Metastatic Lung Carcinoma in the Adrenal Gland (tissue), 1 donor: Measurements from ENCODE around the genes RSPH9 and VEGFA.

GRCh38 chr6:43522556-43523979 lies 6.2 kb downstream of the POLR1C start:
- PRO-cap: no peak

DNA sequence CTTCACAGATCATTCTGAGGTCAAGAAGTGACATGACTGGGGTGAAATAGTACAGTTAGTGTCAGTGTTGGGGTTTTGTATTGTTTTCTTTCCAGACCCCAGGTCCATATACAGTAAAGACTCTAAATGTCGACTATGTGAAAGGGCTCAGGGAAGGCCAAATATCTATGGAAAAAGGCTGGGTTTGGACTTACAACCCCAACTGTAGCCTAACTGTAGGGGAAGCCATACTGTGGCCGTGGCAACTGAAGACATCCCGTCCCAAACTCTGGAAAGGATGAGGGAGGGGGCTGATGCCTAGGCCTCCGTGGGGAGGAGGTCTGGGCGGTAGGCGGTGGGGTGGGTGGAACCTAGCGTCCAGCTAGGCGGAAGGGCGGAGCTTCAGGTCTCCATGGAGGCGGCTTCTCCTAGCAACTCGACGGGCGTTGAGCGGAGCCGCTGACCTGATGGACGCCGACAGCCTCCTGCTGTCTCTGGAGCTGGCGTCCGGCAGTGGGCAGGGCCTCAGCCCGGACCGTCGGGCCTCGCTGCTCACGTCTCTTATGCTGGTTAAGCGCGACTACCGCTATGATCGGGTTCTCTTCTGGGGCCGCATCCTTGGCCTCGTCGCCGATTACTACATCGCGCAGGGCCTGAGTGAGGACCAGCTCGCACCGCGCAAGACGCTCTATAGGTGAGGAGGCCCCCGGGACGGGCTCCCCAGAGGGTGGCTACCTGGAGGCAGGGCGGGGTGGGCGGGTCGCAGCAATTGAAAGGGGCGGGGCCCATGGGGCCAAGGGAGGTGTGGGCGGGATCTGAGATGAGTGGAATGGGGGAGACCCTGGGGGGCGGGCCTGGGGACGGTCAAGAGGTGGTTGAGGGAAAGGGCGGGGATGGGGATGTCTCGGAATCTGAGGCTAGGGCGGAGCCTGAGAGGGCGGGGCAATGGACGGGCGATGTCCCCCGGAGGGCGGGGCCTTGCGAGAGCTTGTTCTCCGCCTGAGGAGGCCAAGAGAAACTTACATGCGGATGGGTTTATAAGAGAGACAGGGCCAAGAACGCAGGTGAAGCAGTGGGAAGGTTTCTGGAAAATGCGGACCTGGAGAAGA lies at the start of gene RSPH9:
Gene RSPH9, plus strand, starts transcription at position 384 of the 1,088 bp plus-strand sequence.
- PRO-cap: unidirectional peak, plus-strand start at position 1,019 of the sequence

- PRO-cap: no peak
Observed at GRCh38 chr6:43683158-43683457, 4.5 kb downstream of the MRPS18A start.

DNA sequence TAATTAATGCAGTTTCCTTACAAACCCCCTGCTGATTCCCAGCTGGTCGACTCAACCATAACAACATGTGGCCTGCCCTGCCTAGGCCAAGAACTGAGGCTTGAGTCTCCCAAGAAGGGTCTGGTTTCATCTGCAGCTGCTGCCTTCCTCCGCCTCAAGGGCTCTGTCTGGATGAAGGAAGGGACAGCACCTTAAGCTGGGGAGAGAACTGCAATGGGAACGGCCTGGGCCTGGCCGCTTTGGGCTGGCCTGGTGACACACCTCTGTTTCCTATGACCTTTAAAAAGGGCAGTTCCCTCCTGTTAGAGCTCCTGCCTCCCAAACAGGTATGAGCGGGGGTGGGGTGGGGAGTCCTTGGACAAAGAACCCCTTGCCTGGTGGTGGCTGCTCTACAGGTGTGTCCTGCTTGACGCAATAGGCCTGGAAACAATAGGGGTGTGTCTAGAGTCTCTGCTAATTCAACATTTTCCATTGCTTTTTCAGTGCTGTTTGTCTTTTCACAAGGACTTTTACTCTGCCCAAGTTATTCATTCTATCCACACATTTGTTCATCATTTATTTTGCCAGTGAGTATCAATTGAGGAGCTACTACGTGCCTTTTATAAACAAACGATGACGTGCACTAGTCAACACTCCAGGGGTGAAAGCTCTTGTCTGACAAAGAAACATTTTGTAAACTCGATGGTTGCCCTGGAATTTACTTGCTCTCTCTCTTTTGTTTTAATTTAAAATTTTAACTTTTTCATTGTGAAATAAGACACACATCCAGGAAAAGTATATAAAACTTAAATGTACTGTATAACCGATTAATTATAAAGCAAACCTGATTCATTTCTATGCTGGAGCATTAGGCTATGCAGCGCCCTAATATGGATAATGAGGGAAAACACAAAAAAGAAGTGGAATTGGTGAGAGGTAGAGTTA lies 8.2 kb upstream of the MRPS18A start:
- PRO-cap: bidirectional peak, plus-strand start at position 329 of the sequence, minus-strand start at position 165 of the sequence

GRCh38 chr6:43717550-43718294 lies 30.1 kb upstream of the MRPS18A start:
- PRO-cap: no peak

GRCh38 chr6:43718361-43719166 lies 31.0 kb upstream of the MRPS18A start:
- PRO-cap: no peak

GRCh38 chr6:43741722-43742293 lies 28.2 kb upstream of the VEGFA start:
- PRO-cap: unidirectional peak, plus-strand start at chr6:43742169

- PRO-cap: no peak
Observed at GRCh38 chr6:43742983-43743610, 26.9 kb upstream of the VEGFA start.

DNA sequence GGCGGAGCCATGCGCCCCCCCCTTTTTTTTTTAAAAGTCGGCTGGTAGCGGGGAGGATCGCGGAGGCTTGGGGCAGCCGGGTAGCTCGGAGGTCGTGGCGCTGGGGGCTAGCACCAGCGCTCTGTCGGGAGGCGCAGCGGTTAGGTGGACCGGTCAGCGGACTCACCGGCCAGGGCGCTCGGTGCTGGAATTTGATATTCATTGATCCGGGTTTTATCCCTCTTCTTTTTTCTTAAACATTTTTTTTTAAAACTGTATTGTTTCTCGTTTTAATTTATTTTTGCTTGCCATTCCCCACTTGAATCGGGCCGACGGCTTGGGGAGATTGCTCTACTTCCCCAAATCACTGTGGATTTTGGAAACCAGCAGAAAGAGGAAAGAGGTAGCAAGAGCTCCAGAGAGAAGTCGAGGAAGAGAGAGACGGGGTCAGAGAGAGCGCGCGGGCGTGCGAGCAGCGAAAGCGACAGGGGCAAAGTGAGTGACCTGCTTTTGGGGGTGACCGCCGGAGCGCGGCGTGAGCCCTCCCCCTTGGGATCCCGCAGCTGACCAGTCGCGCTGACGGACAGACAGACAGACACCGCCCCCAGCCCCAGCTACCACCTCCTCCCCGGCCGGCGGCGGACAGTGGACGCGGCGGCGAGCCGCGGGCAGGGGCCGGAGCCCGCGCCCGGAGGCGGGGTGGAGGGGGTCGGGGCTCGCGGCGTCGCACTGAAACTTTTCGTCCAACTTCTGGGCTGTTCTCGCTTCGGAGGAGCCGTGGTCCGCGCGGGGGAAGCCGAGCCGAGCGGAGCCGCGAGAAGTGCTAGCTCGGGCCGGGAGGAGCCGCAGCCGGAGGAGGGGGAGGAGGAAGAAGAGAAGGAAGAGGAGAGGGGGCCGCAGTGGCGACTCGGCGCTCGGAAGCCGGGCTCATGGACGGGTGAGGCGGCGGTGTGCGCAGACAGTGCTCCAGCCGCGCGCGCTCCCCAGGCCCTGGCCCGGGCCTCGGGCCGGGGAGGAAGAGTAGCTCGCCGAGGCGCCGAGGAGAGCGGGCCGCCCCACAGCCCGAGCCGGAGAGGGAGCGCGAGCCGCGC lies at the start of gene VEGFA:
Gene VEGFA, plus strand, starts transcription at position 60 of the 1,070 bp plus-strand sequence.
- PRO-cap: bidirectional peak, plus-strand start at position 60 of the sequence, minus-strand start outside the sequence; unidirectional peak, plus-strand start at position 308 of the sequence; unidirectional peak, plus-strand start at position 408 of the sequence; bidirectional peak, plus-strand start at position 624 of the sequence, minus-strand start at position 461 of the sequence

- PRO-cap: bidirectional peak, plus-strand start at chr6:43771574, minus-strand start at chr6:43771461
Observed at GRCh38 chr6:43771406-43771524, 1.3 kb downstream of the VEGFA start.

DNA sequence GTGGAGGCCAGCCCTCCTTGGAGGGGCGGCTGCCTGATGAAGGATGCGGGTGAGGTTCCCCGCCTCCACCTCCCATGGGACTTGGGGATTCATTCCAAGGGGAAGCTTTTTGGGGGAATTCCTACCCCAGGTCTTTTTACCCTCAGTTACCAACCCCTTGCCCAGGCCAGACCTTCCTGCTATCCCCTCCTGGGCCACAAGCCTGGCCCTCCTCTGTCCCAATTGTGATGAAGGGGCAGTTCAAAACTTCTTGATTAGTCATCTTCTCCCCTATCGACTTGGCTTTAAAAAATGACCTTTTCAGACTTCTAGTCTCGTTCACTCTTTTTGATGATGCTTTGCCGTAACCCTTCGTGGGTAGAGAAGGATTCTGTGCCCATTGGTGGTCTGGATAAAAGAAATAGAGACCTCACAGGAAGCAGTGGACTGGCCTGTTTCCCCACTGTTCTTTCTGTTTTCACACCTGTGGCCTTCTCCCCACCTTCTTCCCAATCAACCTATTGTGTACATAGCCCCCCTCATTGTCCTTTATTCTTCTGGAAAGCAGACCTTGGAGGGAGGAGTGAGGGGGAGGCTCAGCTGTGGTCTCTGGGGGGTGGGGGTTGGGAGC lies 5.5 kb downstream of the VEGFA start:
- PRO-cap: no peak

GRCh38 chr6:43838519-43839010 lies 68.6 kb downstream of the VEGFA start:
- PRO-cap: no peak

GRCh38 chr6:43954317-43955163 lies 172.7 kb downstream of the MRPL14 start:
- PRO-cap: no peak

- PRO-cap: no peak
Observed at GRCh38 chr6:44004834-44005811, 122.1 kb downstream of the MRPL14 start.

DNA sequence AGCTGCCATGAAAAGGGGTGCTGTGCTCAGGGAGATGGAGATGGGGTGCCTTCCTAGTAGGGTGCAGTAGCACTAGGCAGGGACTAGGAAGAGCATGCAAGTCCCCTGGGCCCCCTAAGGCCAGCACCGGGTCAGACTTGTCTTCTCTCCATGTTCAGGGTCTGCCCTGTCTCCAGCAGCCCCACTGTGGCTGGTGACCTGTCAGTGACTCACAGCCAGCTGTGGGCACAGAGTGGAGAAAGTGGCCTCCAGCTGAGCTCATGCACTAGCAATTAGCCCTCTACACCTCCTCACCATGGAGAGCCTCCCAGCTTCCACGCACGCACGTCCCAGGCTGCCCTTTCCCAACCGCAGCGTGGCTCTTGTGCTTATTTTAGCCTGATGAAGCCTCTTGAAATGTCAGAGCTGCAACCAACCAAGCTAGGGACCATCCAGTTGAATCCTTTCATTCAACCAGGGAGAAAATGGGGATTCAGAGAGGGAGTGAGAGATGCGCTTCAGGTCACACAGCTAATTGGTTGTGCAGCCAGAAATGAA lies 116.5 kb downstream of the MRPL14 start:
- PRO-cap: no peak

DNA sequence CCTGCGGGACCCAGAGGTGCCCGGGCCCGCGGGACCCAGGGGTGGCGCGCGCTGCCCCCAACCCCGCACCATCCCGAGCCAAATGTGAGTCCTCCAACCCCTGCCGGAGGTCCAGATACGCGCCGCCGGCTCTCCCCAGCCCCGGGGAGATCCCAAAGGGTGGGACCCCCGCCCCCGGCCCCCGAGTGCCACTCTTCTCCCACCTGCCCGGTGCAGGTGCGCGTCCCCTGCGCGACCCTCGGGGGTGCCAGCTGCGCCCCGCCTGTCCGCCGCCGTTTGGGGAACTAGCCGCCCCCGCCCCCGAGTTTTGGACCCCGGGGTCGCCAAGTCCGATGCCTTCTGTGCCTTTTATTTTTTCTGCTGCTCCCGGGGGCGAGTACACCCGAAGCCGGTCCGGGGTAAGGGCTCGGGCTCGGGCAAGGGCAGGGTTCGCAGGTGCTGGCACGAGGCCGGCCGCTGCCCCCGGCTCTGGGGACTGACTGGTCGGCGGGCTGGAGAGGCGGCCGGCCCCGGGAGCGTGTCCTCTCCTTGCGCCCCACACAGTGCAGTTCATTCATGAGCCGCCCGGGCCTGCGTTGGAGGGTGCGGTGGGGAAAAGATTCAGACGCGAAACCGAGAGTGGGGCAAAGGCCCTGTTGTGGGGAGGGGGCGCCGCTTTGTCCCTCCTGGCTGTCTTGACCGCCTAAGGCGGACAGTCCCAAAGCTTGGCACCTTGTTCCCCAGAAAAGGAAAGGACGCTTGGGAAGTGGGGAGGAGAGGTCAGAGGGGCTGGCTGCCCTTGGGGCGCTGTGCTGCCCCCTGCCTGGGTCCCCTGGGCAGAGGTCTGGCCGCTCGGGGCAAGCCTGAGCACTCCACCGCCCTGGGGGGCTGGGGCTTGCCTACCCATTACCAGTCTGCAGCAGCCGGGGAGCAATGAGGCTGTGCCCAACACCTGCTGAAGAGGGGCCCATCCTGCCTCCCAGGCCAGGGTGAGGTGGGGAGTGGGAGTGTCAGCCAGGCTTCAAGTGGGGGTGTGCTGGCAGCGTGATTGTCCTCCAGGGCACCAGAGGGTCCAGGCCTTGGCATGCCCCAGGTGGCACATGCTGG lies 772 bp downstream of the TMEM63B start:
- PRO-cap: unidirectional peak, minus-strand start at position 544 of the sequence

- PRO-cap: unidirectional peak, plus-strand start at chr6:44218762
Observed at GRCh38 chr6:44217926-44218921, 1.5 kb downstream of the MYMX start.

DNA sequence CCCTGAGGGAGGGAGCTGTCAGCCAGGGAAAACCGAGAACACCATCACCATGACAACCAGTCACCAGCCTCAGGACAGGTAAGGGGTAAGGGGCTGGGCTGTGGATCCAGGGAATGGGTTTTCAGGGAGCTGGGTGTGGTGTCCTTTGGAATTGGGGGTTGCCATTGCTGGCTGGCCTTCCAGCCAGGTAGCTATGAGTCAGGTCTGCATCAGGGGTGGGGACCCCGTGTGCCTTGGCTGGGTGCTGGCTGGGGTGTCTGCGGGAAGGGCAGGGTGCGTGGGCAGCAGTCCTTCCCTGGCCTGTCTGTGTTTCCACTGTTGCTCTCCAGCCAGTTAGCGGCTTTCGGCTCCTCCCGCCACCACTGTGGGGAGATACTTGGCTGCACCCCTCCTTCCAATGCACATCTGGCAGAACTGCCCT lies 3.9 kb downstream of the SLC29A1 start:
- PRO-cap: no peak

GRCh38 chr6:44249928-44251023 lies 3.4 kb downstream of the HSP90AB1 start:
- PRO-cap: no peak

DNA sequence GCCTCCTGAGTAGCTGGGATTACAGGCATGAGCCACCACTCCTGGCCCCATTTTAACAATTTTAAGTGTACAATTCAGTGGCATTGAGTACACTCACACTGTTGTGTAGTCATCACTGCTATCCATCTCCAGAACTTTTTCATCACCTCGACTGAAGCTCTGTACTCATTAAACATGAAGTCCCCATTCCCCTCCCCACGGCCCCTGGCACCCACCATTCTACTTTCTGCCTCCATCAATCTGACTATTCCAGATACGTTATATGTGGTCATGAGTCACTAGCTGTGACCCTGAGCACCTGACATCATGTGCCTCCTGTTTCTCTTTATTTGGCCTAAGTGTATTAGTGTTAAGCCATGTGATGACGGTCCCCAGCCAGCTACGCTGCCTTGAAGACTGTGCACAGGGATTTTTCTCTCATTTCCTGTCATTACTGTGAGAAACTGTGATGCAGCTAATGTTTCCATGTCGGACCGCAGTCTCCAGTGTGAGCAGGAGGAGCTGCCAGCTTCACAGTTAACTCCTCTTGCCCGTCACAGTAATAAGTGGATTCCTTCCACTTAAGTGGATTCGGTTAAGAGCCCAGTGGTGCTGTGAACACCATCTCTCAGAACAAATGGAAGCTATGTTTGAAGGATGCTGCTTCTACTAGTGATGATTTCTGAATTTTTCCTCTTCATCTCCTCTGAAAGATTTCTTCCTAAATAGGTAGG lies 9.9 kb upstream of the SPATS1 start:
- PRO-cap: no peak